Esophagus squamous epithelium (tissue), 4 donors: ENCODE data around the gene TEF.

- PRO-cap: bidirectional peak, plus-strand start at chr22:40196851, minus-strand start at chr22:40196772
- RAMPAGE, long total RNA, 4 experiments: no peak in any of the 4 experiments
Observed at GRCh38 chr22:40196607-40197242, 19.0 kb downstream of the TNRC6B start.

DNA sequence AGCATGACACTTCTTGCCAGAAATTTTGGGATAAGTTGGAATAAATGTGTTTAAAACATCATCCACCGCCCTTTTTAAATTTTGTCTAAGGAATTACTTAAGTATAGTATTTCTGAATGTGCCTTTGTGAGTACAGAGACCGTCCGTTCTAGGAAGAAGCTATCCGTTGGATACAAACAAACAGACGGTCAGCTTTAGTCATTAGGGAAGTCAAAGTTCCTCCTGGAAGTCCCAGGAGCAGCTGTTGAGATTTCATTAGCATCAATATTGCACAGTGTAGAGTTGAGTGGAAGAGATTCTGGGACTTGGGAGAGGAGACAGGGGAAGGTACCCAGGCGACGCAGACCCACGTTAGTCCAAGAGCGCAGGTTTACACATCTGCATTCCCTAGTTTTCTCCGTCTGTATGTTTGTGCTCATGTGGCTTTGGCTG, 15.7 kb upstream of the ADSL start:
- PRO-cap: no peak
- RAMPAGE, long total RNA, 4 experiments: no peak in any of the 4 experiments

GRCh38 chr22:40396822-40397362, 26.5 kb downstream of the SGSM3 start:
- PRO-cap: no peak
- RAMPAGE, long total RNA, 4 experiments: no peak in any of the 4 experiments

GRCh38 chr22:40448883-40449155, 78.4 kb downstream of the SGSM3 start:
- PRO-cap: no peak
- RAMPAGE, long total RNA, 4 experiments: no peak in any of the 4 experiments

- PRO-cap: bidirectional peak, plus-strand start at chr22:40644866, minus-strand start at chr22:40644766
- RAMPAGE, long total RNA, 4 experiments: no peak in any of the 4 experiments
Observed at GRCh38 chr22:40644527-40645073, 8.1 kb upstream of the MRTFA start.

DNA sequence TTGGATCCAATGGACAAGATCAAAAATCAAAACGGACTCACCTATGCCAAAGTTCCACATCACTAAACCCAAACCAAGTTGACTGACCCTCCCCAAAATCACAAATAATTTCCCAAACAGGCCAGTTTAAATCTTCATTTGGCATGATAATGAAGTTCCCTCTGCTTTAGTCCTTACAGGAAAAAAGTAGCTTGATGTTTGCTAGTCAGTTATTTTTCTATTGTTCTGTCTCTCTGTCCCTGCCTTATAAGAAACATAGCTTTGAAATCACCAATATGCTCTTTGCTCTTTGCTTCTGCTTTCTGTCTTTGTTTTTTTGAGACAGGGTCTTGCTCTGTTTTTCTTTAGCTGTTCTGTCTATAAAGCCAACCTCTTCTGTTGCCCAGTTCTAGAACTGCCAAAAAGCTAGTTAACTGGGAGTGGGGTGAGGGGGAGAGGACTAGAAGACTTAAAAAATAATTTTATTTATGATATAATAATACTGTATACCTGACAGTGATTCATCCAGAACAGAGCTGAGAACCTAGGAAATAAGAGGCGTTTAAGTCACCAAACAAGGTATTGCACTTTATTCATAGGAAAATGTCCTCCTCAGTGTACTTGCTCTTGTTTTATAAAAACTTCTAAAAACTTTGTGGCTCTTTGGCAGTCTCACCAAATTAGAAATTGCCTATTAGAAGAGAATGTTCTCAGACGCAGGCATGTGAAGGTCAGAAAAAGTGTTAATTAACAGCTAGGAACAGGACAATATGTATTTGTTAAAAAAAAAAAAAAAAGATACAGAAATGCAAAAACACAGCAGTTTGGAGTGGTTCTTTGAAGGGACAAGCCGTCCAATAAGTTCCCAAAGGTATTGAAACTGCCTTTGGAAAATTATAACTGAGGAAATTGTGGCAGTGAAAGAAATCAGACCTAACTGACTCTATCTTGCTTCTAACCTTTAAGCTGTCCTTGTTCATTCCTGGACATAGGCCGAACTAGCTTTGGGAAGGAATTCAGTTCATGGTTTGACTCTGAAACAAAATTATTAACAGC, 68.1 kb downstream of the SLC25A17 start:
- PRO-cap: no peak
- RAMPAGE, long total RNA, 4 experiments: no peak in any of the 4 experiments

DNA sequence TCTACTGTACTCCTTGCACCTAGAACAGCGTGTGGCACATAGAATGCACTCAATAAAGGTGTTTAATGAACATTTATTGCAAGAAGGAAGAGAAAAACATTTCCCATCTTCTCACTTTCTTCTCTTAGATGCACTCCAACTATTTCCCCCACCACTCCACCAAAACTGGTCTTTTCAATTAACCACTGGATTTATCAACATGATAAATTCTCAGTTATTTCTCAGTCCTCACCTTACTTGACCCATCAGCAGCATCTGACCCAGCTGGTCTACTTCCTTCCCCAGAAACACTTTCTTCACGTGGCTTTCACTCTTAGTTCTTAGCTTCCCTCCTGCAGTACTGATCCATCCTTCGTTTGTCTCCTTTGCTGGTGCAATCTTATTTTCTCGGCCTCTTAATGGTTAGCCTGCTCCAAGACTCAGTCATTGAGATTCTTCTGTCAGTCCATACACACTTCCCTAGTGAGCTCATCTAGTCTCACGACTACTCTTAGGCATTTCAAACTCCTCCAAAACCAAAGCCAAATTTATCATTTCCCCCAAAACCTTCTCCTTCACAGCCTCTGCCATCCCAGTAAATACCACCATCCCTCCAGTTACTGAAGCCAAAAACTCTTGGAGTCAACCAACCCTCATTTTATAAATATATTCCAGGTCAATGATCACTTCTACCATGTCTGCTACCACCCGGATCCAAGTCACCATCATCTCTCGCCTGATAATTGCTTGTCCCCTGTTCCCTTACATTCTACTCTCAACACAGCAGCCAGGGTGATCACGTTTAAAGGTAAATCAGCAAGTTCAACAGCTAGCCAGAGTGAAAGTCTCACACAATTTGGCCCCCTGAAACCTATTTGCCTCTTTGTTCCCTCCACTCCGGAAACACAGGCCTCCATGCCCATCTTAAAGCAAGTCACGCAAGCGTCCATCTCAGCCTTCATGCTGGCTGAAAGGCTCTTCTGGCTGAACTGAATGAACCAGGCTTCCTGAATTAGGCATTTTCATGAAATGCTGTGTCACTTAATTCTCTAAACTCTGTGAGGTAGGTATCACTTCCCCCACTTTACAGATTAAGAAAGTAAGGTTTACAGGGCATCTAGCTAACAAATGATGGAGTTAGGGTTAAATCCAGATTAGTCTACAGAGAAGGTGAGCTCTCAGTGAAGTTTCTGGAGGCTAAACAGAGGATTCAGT, 1.8 kb downstream of the SLC25A17 start:
- PRO-cap: no peak
- RAMPAGE, long total RNA, 4 experiments: no peak in any of the 4 experiments

DNA sequence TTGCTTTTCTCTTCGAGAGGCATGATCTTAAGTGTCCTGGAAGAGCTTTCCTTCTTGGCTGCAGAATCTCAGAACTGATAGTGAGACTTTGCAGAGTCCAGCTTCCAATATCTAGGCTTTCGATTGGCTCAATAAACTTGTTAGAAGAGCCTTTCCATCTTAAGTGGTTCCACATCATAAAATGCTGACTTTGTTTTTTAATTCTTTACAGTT, 15.5 kb upstream of the DNAJB7 start:
- PRO-cap: no peak
- RAMPAGE, long total RNA, 4 experiments: no peak in any of the 4 experiments

GRCh38 chr22:41091674-41091924, 793 bp upstream of the EP300 start:
- PRO-cap: bidirectional peak, plus-strand start at chr22:41091747, minus-strand start at chr22:41091396
- RAMPAGE, long total RNA, 4 experiments: start-site peak on the plus strand in 1 of 4 experiments, at chr22:41091737-41091784 at its widest, 89 reads per replicate

GRCh38 chr22:41180563-41181372, 24.3 kb upstream of the L3MBTL2 start:
- PRO-cap: no peak
- RAMPAGE, long total RNA, 4 experiments: no peak in any of the 4 experiments

GRCh38 chr22:41181497-41181814, 23.7 kb upstream of the L3MBTL2 start:
- PRO-cap: no peak
- RAMPAGE, long total RNA, 4 experiments: no peak in any of the 4 experiments

DNA sequence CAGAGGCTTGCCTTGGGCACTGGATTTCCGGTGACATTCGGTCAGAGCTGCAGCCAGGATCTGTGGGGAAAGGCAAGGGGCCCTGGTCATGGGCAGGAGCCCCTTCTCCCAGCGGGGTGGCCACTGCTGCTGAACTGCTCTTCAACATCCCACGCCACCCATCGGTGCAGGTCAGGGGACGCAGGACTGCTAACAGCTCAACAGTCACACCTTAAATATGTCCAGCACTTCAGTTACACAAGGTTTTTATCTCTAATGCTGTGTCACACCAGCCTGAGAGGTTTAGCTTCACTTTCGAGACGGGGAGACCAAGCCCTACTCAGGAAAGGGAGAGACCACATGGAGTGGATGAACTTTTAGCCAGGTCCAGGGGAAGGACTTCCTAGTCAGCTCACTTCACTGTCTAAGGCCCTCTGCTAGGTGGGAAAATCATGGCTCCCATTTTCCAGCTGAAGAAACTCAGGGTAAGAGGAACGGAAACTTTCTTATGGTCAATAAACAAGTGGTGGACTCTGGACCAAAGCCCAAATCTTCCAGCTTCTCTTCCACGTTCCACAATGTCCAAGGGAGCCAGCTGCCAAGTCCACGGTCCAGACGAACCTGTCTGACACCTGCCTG, 20.9 kb upstream of the CHADL start:
- PRO-cap: no peak
- RAMPAGE, long total RNA, 4 experiments: no peak in any of the 4 experiments

- PRO-cap: bidirectional peak, plus-strand start at chr22:41368150, minus-strand start at chr22:41368054
- RAMPAGE, long total RNA, 4 experiments: no peak in any of the 4 experiments
Observed at GRCh38 chr22:41367851-41368944, 13.5 kb upstream of the TEF start.

DNA sequence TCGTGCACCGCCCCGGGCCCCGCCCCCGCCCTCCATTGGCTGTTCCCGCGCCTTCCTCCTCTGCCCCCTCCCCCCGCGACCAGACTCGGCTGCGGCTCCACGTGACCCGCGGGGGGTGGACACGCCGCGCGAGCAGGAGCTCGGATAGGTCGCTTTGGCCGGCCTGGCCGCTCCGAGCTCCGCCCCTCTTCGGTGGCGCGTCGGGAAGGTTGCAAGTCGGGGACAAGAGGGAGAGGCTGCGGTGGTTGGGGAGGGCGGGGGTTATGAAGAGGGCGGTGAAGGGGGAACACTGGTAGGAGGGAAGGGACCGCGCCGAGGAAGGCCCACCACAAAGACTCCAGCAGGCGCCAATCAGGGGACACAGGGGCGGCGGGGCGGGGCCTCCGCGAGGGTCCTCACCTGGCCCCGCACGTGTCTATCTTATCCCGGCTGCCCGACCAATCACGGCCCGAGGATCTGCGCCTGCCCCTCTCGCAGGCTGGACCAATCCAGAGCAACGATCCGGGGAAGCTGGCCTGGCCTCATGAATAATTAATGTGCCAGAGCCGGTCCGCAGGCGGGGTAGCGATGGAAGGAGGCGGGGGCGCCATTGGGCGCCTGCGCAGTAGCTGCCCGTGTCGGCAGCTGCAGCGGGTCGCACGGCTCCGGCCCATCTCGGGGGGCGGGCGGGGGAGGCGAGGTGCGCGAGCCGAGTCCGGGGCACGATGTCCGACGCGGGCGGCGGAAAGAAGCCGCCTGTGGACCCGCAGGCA, at the start of gene TEF:
Gene TEF, plus strand, starts transcription at position 602 of the 752 bp plus-strand sequence.
- PRO-cap: bidirectional peak, plus-strand start at position 122 of the sequence, minus-strand start outside the sequence; bidirectional peak, plus-strand start at position 604 of the sequence, minus-strand start at position 417 of the sequence
- RAMPAGE, long total RNA, 4 experiments: start-site peak on the plus strand in 1 of 4 experiments, centred at position 660 of the sequence, 5 reads per replicate

DNA sequence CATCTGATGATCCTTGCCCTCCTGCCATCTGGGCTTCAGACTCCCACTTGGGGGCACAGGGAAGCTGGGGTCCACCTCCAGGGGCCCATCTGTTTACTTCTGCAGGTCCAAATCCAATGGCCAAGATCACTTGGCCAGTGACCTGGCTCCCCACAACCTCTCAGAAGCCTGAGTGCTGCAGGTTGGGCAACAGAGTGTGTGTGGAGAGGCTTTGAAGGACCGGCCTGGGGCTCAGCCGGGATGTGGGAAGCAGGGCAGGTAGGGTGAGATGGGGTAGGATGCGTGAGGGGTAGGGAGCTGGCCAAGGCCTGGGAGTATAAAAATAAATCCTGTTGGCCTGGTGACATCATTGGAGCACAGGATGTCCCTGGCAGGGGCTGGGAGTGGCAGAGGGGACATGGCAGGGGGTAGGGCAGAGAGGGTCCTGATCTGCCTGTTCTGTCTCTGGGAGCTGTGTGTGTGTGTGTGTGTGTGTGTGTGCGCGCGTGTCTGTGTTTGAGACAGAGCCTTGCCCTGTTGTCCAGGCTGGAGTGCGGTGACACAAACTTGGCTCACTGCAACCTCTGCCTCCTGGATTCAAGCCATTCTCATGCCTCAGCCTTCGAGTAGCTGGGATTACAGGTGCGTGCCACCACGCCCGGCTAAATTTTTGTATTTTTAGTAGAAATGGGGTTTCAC, 28.6 kb downstream of the TEF start:
- PRO-cap: no peak
- RAMPAGE, long total RNA, 4 experiments: no peak in any of the 4 experiments

DNA sequence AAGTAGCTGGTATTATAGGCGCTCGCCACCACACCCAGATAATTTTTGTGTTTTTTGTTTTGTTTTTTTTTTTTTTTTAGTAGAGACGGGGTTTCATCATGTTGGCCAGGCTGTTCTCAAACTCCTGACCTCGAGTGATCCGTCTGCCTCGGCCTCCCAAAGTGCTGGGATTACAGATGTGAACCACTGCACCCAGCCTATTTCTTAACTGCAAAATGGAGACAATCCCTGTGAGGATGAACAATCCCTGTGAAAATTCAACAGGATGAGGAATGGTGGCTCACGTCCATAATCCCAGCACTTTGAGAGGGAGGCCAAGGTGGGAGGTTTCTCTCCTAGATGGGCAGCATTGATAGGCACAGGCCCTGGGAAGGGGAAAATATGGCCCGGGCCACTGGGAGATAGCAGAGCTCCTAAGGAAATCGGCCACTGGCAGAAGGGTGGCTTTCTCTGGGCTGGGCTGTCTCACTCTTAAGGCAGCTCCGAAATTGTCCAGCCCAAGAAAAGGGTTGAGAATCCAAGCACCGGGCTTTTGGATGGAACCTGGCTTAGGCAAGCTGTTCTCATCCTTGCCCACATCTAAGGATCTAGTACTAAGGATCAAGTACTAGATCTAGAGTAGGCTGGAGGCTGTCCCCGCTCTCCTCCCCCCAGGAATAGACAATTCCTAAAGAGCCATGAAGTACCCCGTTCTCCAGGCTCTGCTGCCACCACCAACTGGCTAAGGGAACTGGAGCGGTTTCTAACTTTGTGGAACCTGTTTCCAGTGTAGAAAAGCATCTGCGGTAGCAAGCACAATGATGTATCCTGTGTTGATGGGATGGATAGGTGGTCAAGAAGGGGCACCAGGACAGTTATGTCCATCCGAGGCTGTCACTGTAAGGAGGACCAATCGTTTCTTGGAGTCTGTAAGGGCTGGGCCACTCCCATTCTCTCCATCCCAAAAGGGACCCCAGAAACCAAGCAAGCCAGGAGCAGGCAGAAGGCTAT, 13.8 kb downstream of the TOB2 start:
- PRO-cap: no peak
- RAMPAGE, long total RNA, 4 experiments: no peak in any of the 4 experiments

DNA sequence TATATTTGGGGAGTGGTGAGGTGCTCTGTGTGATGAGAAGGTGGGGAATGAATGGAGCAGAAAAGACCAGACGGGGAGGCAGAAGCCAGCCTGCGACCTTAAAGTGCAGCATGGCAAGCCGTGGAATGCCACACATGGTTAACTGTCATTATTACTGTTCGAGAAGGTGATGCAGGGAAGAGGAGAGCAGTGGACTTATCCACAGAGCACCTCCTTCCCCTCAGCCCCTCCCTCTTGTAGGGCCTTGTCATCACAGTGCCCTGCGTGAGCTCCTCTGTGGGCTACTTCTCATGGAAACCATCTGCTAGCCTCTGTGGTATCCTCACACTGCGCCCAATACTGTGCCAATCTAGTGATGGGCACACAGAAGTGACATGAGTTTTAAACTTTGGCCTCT, 18.2 kb upstream of the CCDC134 start:
- PRO-cap: no peak
- RAMPAGE, long total RNA, 4 experiments: no peak in any of the 4 experiments

DNA sequence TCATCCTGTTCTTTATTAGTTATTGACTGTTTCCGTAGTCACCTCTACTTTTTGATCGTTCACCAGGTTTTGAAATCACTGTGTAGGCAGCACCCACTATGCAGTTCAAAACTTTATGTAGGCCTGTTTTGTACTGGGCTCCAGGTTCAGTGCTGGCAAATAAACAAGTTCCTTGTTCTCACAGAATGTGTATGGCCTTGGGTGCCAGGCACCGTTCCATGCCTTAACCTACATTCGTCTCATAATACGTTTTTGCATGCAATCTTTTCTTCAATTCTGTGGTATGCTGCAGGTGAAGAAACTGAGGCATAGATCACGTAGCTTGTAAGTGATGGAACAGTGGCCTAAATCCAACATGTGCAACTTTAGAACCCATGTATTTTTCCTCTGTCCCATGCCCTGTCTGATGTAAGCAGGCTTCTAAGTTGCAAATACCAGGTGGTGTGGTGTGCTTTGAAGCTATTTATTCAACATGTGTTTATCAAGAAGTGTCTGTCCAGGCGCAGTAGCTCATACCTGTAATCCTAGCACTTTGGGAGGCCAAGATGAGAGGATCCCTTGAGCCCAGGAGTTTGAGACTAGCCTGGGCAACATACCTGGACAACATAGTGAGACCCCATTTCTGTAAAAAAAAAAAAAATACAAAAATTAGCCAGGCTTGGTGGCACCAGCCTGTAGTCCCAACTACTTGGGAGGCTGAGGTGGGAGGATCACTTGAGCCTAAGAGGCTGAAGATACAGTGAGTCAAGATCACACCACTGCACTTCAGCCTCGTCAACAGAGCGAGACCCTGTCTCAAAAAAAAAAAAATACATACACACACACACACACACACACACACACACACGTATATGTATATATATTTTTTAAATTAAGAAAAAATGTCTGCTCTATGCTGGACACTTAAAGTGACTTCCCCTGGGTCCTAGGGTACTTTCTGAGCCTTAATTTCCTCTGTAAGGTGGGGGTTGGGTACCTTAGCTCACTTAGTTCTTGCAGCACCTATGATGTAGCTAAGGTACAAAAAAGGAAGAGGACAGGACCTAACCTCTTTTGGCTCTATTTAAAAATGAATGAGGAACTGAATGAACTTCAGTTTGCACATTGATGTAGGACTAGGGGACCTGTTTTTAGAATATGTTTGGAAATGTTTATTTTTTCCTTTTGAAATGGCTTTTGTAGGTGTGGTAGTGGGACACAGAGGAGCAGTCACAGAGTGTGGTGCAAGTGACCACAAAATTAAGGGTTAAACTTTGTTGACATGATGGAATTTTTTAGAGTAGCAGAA, 10.8 kb downstream of the SREBF2 start:
- PRO-cap: unidirectional peak, plus-strand start at position 183 of the sequence
- RAMPAGE, long total RNA, 4 experiments: no peak in any of the 4 experiments

- PRO-cap: no peak
- RAMPAGE, long total RNA, 4 experiments: no peak in any of the 4 experiments
Observed at GRCh38 chr22:41845597-41846373, 12.9 kb downstream of the SREBF2 start.

GRCh38 chr22:41862581-41863318, 29.8 kb downstream of the SREBF2 start:
- PRO-cap: no peak
- RAMPAGE, long total RNA, 4 experiments: no peak in any of the 4 experiments